Metastatic Liver Carcinoma in the Adrenal Gland (tissue), 2 donors: ENCODE measurements around the genes APOE, BLOC1S3 and ERCC1.

- PRO-cap, 2 experiments = no peak in any of the 2 experiments
These were observed 11.2 kb downstream of the BCAM start for GRCh38 chr19:44819889-44820655.

DNA sequence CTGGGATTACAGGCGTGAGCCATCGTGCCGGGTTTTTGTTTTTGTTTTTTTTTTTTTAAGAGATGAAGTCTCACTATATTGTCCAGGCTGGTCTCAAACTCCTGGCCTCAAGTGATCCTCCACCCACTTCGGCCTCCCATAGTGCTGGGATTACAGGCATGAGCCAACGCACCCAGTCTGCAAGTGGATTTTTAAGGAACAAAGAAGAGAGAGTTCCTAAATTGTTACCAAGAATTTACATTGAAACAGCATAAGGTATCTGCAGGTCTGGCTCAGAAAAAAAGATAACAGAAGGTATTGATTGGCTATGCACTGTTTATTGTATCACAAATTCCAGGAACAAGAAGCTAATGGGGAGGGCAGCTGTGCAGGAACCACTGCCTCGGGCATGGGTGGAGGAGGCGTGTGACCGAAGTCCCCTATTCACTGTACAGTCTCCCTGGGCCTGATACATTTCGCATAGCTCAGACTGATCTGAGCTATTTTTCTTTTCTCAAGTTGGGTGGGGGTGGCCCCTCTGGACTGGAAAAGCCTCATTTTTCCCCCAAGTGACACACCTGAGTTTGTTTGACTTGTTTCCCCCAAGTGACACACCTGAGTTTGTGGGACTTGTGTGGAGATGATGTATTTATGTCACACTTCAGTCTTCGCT lies 11.7 kb downstream of the NECTIN2 start:
- PRO-cap, 2 experiments = peak in 2 of 2 experiments; most common plus-strand start position 350 of the sequence (in 2)

DNA sequence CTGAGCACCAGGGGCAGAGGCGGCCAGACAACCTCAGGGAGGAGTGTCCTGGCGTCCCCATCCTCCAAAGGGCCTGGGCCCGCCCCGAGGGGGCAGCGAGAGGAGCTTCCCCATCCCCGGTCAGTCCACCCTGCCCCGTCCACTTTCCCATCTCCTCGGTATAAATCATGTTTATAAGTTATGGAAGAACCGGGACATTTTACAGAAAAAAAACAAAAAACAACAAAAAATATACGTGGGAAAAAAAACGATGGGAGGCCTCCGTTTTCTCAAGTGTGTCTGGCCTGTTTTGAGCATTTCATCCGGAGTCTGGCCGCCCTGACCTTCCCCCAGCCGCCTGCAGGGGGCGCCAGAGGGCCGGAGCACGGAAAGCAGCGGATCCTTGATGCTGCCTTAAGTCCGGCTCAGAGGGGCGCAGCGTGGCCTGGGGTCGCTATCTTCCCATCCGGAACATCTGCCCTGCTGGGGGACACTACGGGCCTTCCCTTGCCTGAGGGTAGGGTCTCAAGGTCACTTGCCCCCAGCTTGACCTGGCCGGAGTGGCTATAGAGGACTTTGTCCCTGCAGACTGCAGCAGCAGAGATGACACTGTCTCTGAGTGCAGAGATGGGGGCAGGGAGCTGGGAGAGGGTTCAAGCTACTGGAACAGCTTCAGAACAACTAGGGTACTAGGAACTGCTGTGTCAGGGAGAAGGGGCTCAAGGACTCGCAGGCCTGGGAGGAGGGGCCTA lies 2.0 kb upstream of the APOE start:
- PRO-cap, 2 experiments = peak in 2 of 2 experiments; most common plus-strand start position 407 of the sequence (in 2); most common minus-strand start position 281 of the sequence (in 2)

GRCh38 chr19:44905225-44905932 lies at the start of gene APOE:
APOE (plus strand) TSS chr19:44905796.
- PRO-cap, 2 experiments = peak in 2 of 2 experiments; most common plus-strand start chr19:44905497 (in 2); most common minus-strand start chr19:44905662 (in 2)

GRCh38 chr19:45016916-45017495 lies 15.7 kb downstream of the RELB start:
- PRO-cap, 2 experiments = no peak in any of the 2 experiments

GRCh38 chr19:45099496-45100751 lies 6.9 kb downstream of the PPP1R37 start:
- PRO-cap, 2 experiments = no peak in any of the 2 experiments

DNA sequence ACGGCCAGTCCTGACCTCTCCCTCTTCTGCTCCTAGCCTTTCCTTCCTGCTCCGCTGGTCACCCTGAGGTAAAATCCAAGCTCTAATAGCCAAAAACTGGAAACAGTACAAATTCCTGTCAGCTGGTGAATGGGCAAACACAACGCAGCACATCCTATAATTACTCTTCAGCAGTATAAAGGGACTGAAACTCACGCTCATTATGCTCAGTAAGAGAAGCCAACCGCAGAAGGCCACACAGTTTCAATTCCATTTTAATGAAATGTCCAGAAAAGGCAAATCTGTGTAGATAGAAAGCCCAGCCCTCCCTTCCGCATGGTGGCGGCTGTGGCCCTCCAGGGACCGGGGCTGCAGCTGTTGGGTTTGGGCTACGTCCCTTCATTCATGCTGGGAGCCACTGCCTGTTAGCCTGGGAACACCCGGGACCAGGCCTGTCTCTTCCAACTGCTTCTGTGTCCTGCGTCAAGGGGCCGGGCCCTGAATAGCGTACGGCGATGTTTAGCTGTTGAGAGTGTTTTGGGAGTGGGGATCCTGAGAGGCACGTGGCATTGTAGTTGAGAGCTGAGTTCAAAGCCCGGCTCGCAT lies 23.5 kb downstream of the NKPD1 start:
- PRO-cap, 2 experiments = no peak in any of the 2 experiments

DNA sequence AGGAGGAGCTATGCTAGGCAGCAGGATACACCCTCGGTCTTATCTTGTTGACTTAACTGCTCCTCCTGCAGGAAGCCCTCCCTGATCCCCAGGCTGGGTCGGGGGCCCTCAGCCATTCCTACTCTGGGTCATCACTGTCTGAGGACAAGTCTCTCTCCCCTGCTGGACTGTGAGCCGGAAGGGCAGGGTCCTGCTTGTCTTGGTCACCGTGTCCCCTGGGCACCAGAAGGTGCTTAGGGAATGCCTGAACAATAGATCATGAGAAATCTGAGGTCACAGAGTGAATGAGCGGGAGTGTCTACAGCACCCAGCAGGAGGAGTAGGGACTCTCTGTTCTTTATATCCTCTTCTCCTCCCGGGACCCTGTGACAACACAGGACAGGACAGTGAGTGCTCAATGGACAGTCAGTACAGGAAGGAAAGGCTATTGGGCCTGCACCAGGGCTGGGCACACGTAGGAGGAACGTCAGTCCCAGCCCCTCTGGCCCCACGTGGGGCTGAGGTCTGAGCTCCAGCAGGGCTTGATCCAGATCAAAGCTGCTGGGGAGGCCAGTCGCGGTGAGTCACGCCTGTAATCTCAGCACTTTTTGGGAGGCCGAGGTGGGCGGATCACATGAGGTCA lies 6.5 kb downstream of the NKPD1 start:
- PRO-cap, 2 experiments = peak in 2 of 2 experiments; most common plus-strand start position 534 of the sequence (in 1); most common minus-strand start position 314 of the sequence (in 1)

DNA sequence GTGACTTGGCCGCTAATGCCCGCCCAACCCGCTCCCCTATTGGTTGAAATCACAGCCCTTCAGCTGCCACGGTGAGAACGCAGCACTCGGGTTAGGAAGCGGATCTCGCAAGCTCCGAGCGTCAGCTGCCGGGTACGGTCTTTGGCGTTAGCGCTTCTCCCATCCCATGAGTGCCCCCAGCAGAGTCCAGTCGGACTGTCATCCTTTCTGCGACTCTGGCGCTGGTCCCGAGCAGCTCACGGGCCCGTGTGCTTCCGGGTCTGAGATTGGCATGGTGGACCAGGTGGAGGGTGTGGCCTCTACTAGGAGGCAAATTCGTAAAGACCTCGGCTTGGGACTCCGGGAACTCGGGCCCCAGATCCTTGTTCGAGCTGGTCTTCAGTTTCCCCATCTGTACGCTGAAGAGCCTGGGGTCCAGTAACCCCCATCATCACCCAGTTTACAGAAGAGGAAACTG lies at the start of gene BLOC1S3:
Gene BLOC1S3, plus strand, starts transcription at position 85 of the 457 bp plus-strand sequence.
- PRO-cap, 2 experiments = peak in 2 of 2 experiments; most common plus-strand start position 85 of the sequence (in 2)

GRCh38 chr19:45244322-45244912 lies 790 bp downstream of the EXOC3L2 start:
- PRO-cap, 2 experiments = no peak in any of the 2 experiments

- PRO-cap, 2 experiments = no peak in any of the 2 experiments
These were observed 35.4 kb downstream of the CKM start for GRCh38 chr19:45287165-45287738.

- PRO-cap, 2 experiments = peak in 2 of 2 experiments; most common plus-strand start chr19:45300868 (in 1); most common minus-strand start chr19:45300676 (in 1)
These were observed 22.1 kb downstream of the CKM start for GRCh38 chr19:45300342-45301171.

GRCh38 chr19:45406221-45406528 lies 269 bp upstream of the POLR1G start:
- PRO-cap, 2 experiments = peak in 2 of 2 experiments; most common plus-strand start chr19:45406396 (in 1); most common minus-strand start chr19:45406343 (in 2)

- PRO-cap, 2 experiments = peak in 2 of 2 experiments; most common plus-strand start chr19:45423829 (in 2); most common minus-strand start chr19:45423917 (in 1)
These were observed at the start of gene ERCC1 for GRCh38 chr19:45423617-45424916. ERCC1 (minus strand) TSS chr19:45423917.

DNA sequence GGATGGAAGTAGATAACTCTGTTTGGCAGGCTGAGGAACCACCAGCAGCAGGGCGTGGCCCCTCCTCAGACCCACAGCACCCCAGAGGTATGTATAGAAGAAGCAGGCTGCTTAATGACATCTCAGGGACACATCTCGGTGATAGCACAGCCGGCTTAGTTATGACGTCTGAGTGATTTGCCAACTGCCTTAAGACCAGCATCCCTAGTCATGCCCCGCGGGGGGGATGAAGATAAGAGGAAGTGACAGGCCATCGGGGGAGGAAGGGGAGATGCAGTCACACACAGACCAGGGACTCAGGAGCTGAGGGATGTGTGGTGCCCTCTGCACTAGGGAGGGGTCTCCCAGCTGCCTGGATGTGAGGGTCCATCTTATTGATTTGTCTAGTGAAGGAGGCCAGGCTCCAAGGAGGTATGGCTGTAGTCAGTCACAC lies 19.1 kb upstream of the ERCC1 start:
- PRO-cap, 2 experiments = no peak in any of the 2 experiments

DNA sequence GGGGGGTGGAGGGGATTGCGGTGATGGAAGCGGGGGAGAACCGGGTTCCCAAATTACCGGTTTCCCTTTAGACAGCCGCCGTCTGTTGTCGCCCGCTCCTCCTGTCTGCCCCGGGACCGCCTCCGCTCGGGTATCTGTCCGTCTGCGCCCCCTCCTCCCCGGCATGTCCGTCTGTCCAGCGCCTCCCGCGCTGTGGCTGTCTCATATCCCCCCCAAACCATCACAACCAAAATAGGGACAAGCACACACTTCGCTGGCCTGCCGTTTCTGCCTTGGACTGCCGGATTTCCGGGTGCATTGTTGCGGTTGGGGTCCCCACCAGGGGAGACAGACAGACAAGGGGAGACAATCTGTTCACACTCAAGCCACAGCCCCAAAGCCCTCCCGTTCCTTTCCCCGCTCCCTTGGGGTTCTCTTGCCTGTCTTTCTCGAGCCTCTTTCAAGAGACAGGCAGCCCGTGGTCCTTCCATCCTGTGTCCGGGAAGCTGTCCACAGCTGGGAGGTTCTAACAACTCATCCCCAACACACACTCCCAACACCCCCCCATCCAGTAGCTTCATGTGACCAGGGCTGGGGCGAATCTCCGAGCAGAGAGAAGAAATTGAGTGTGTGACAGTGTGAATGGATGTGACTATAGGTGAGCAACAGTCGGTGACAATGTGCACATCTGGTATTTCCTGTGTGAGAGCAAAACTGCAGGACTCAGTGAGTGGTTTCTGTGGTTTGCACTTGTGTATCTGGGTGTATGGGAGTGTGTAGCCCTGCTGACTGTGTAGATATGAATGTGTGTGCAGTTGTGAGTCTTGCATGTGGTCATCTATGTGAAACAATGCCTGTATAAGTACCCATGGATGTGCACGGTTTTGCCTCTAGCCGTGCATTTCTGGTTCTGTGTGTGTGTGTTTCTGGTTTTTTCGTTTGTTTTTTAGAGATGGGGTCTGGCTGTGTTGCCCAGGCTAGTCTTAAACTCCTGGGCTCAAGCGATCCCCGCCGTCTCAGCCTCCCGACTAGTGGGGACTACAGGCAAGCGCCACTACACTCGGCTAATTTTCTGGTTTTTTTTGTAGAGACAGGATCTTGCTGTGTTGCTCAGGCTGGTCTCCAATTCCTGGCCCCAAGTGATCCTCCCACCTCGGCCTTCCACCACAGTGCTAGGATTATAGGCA lies 16.4 kb upstream of the FOSB start:
- PRO-cap, 2 experiments = peak in 1 of 2 experiments; most common minus-strand start position 479 of the sequence (in 1)

- PRO-cap, 2 experiments = no peak in any of the 2 experiments
These were observed 5.0 kb downstream of the FOSB start for GRCh38 chr19:45472420-45473554.

GRCh38 chr19:45506666-45507091 lies 600 bp upstream of the VASP start:
- PRO-cap, 2 experiments = no peak in any of the 2 experiments

- PRO-cap, 2 experiments = no peak in any of the 2 experiments
These were observed 7.9 kb downstream of the VASP start for GRCh38 chr19:45514931-45515733.

DNA sequence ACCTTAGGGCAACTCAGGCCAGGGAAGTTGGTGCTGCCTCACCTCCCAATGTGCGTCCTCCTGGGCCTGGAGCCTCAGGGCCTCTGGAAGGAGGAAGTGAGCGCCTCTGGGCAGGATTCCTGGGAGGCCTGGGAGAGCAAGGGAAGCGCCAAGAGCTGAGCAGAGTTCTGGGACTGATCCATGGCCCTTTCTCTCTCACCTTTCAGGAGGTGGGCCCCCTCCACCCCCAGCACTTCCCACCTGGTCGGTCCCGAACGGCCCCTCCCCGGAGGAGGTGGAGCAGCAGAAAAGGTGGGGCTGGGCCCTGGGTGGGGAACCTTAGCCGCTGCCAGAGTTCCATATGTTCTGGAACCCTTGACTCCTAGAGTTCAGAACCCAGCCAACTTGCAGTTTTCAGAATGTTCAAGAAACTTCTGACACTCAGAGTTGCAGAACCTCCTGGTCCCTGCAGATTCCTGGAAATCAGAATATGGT lies 13.9 kb downstream of the VASP start:
- PRO-cap, 2 experiments = no peak in any of the 2 experiments